Cerebral cortex (tissue), 2 donors: Measurements from ENCODE around the gene SEMA3B.

- PRO-cap, 2 experiments = no peak in any of the 2 experiments
Measured at GRCh38 chr3:49465456-49466214, 4.4 kb upstream of the DAG1 start.

DNA sequence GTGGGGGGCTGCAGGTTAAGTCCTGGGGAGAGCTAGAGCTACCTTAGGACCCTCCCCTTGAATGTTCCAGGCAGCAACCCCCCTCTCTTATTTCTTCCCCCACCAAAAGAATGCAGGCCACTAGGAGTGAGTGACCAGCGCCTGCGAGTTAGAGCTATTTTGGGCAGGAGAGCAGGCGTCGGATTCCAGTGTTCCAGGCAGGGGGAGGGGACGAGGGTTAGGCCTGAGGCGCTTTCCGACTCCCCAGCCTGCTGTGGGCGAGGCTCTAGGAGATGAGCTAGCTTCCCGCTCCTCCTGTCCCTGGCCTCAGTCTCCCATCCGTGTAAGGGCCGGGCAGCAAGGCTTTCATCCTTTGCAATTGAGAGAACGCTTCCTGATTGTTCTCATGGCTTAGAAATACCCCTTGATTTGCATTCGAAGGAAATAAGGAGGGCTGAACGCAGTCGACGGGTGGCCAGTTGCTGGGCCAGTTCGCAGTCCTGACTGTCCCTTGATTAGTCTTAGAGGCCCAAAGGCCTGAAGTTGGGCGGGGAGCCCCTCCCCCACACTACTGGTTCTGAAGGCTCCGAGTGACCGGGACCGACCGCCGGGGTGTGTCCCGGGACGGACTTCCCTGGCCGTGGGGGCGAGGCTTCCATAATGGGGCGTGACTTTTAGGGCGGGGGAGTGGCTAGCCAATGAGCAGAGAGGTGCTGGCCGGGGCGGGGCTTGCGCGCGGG lies 522 bp upstream of the DAG1 start:
- PRO-cap, 2 experiments = peak in 1 of 2 experiments; most common plus-strand start position 309 of the sequence (in 1); most common minus-strand start position 199 of the sequence (in 1)

DNA sequence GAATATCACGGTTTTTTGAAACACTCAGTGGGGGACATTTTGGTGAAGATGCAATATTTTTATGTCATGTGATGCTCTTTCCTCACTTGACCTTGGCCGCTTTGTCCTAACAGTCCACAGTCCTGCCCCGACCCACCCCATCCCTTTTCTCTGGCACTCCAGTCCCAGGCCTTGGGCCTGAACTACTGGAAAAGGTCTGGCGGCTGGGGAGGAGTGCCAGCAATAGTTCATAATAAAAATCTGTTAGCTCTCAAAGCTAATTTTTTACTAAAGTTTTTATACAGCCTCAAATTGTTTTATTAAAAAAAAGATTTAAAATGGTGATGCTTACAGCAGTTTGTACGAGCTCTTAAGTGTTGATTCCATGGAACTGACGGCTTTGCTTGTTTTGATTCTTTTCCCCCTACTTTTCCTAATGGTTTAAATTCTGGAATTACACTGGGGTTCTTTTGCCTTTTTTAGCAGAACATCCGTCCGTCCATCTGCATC lies 20.0 kb upstream of the BSN start:
- PRO-cap, 2 experiments = no peak in any of the 2 experiments

DNA sequence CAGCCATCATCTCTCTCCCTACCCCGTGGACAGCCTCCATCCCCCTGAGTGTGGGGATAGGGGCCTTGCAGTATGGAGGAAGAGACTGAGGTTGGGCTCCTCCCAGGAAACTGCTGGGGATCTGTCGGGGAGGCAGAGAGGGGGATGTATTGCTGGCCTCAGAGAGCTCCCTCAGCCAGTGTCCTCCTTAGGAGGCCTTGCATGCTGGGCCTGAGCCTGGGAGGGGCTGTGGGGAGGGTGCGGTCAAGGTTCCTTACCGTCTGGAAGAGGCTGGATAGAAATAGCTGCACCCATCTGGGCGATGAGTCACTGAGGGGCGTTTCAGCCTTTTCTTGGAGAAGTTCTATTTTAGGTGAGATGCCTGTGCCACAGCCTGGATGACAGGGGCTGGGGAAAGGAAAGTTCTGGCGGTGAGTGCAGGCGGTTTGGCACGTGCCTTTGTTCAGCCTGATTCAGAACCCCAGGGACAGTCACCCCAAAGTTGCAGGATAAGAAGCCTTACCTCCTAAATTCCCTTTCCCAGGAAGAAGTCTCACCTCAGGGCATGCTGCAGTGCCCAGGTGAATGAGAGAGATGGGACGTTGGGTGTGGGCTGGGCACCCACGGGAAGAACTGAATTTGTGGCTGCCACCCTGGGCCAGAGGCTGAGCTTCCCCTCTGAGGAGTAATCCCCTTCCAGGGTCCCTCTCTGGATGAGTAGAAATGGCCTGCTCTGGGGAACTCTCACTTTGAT lies 35.7 kb upstream of the APEH start:
- PRO-cap, 2 experiments = no peak in any of the 2 experiments

GRCh38 chr3:49661206-49661989 lies 12.8 kb upstream of the APEH start:
- PRO-cap, 2 experiments = no peak in any of the 2 experiments

- PRO-cap, 2 experiments = no peak in any of the 2 experiments
Measured at GRCh38 chr3:49674509-49674923, 365 bp downstream of the APEH start.

- PRO-cap, 2 experiments = no peak in any of the 2 experiments
Measured at GRCh38 chr3:49675863-49676337, 1.7 kb downstream of the APEH start.

DNA sequence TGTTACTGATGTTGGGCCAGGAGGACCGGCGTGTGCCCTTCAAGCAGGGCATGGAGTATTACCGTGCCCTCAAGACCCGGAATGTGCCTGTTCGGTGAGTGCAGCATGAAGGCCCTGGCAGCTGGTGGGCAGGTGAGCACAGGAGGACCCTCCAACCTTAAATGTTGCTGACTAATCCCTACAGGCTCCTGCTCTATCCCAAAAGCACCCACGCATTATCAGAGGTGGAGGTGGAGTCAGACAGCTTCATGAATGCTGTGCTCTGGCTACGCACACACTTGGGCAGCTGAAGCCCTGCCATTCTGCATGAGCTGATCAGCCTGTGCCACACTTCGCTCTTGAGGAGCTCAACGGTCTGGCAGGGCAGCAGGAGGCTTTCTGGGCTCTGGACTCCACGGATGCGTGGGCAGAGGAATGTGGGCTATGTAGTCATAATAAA lies 6.2 kb downstream of the MST1 start:
- PRO-cap, 2 experiments = no peak in any of the 2 experiments

GRCh38 chr3:49691392-49691741 lies 2.0 kb downstream of the RNF123 start:
- PRO-cap, 2 experiments = no peak in any of the 2 experiments

DNA sequence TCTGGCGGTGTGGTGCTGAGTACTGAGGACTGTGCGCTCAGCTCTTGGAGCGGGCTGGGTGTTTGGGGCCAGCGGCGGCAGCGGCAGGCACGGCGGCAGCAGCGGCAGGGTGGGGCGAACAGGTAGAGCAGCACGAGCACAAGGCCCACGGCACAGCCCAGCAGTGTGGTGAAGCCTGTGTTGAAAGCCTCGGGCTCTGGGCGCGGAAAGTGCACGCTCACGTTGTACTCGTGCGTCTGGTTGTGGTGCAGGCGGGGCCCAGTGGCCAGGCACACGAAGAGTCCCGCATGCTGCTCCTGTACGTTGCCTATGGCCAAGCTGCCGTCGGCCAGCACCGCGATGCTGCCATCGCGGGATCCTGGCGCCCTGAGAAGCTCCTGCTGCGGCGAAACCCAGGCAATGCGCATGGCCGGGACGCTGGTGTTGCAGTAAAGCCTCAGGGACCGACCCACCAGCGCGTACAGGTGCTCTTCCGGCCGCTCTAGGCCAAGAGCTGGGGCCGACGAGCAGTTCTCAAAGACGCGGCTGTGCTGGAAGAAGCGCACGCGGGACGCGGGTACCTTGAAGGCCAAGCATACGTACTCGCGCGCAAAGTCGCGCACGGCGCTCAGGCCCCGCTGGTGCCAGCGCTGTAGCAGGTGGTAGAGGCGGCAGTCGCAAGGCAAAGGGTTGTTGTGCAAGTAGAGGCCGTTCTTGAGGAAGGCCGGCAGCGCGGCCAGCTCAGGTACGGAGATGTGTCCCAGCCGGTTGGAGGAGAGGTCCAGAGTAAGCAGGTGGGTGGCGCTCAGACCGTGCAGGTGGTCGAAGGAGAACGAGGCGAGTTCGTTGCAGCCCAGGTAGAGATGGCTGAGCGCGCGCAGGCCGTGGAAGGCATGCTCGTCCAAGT lies 1.1 kb downstream of the AMIGO3 start:
- PRO-cap, 2 experiments = no peak in any of the 2 experiments

DNA sequence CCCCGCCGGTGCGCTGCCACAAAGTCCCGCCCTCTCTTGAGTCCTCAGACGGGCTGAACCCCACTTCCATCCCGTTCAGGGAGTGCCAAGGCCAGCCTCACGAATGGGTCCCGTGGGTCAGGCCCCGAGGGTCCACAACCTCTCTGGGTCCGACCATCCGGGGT lies 401 bp upstream of the INKA1 start:
- PRO-cap, 2 experiments = no peak in any of the 2 experiments

GRCh38 chr3:49806677-49807119 lies 3.6 kb downstream of the INKA1 start:
- PRO-cap, 2 experiments = no peak in any of the 2 experiments

DNA sequence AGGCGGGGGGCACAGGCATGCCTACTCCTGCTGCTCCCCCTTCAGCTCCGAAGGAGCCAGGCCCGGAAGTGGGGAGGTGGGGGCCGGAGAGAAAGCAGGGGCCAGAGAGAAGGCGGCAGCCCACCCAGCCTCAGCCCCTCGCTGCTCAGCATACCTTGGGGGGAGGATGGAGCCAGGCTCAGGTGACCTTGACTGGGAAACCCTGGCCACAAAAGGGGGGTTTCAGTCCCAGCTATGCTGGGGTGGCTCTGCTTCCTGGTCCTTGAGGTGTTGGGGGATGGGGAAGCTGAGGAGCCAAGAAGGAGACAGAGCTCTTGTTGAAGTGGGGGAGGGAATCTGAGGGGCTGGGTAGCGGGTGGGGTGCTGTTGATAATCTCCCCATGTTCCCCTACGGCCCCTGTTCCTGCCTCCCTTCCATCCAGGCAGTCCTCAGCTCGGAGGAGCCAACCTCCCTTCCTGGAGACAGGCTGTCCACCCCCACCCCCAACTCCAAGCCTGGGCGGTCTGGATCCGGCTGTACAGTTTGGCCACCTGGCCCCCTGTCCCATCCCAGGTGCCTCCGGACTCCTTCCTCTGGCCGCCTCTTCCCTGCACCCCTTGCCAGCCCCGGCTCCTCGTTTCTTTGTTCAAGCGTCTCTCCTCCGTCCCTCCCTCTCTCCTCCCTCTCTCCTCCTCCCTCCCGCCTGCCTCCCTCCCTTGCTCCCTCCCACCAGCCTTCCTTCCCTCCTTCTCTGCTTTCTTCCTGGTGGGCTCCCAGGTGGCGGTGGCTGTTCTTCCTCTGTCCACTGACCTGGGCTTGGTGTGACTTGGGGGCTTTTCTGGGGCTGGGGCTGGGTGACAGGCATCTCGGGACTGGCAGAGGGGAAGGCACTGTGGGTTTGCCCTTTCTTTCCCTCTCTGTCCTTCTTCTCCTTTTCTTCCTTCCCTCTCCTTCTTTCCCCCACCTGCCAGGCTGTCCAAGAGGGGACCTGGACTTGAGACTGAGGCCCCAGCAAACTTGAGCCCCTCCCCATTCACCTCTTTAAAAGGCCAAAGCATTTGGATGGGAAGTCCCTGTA lies 1.9 kb downstream of the SEMA3F start:
- PRO-cap, 2 experiments = peak in 1 of 2 experiments; most common minus-strand start position 598 of the sequence (in 1)

DNA sequence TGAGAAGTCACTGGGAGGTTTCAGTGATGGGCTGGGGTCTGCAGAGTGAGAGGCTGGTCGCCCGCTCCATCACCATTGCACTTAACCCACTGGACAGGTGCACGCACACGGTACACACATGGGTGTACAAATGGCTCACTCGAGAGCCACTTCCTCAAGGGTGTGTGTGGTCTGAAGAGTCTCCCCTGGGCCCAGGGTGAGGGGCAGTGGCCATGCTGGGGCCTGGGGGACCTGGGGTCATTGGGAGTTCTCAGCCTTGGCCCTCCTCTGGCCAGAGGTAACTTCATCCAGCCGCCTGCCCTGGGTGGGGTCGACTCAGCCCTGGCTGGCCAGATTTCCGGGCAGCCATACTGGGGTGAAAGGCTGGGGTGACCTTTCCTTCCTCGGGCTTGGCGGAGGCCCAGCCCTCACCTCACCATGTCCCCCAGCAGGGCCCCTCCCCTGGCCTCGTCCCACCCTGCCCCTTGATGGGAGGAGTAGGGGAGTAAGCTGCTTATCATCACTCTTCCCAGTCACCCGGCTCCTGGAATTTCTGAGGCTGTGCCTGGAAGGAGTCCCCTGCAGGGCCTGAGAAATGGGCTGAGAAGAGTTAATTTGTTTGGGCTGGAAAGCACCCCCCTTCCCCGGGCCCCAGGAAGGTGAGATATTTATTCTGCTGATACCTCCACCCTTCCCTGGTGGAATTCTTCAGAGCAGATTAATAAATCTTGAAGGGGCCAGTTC lies 5.4 kb downstream of the SEMA3F start:
- PRO-cap, 2 experiments = peak in 1 of 2 experiments; most common plus-strand start position 511 of the sequence (in 1)

- PRO-cap, 2 experiments = no peak in any of the 2 experiments
Measured at GRCh38 chr3:50259422-50259715, 9.6 kb upstream of the SEMA3B start.

GRCh38 chr3:50268589-50269422 lies at the start of gene SEMA3B:
TSS of gene SEMA3B (plus strand) at chr3:50269147.
- PRO-cap, 2 experiments = peak in 1 of 2 experiments; most common plus-strand start chr3:50268991 (in 1); most common minus-strand start chr3:50268737 (in 1)

- PRO-cap, 2 experiments = no peak in any of the 2 experiments
Measured at GRCh38 chr3:50269598-50270347, 826 bp downstream of the SEMA3B start.

GRCh38 chr3:50333490-50334263 lies 5.7 kb upstream of the TUSC2 start:
- PRO-cap, 2 experiments = peak in 1 of 2 experiments; most common plus-strand start chr3:50334036 (in 1); most common minus-strand start chr3:50333826 (in 1)

DNA sequence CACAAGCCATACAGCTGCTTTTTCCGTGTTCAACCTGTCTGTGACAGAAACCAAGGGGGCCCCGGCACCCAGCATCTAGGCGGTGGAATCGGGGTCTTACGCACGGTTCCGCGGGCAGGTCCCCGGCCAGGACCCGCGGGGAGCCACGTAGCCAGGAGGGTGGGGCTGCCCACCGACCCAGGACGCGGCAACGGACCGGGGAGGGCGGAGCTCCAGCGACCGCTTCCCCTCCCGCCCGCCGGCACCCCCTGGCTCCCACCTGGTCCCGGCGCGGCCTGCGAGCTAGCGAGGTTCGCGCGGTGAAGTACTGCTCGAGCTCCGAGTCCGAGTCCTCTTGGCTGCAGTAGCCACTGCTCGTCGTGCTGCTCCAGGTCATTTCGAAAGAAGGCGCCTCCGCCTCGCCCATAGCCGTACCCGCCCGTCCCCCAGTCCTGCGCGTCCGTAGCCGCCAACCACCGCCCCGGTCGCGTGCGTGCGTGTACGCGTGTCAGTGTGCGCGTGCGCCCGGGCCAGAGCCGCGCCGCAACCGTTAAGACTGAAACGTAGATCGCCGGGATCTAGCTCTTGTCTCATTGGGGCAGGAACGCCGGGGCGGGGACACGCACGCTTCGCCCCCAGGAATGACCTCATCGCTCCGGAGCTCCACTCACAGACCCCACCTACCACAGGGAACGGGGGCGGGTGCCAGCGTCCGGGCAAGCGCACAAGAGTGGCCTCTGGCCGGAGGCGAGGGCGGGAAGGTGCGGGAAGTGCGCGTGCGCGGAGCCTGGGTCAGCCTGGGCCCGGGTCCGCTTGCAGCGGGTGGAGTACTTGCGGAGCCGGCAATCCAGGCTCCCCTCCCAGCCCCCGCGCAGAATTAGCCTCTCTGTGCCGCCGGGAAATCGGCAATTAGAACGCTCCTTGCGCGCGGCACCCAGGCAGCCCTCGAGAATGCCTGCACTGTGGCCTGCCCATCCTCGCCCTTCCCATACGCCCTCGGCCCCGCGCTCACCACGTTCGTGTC lies 3.4 kb downstream of the RASSF1 start:
- PRO-cap, 2 experiments = peak in 1 of 2 experiments; most common plus-strand start position 572 of the sequence (in 1); most common minus-strand start position 537 of the sequence (in 1)

DNA sequence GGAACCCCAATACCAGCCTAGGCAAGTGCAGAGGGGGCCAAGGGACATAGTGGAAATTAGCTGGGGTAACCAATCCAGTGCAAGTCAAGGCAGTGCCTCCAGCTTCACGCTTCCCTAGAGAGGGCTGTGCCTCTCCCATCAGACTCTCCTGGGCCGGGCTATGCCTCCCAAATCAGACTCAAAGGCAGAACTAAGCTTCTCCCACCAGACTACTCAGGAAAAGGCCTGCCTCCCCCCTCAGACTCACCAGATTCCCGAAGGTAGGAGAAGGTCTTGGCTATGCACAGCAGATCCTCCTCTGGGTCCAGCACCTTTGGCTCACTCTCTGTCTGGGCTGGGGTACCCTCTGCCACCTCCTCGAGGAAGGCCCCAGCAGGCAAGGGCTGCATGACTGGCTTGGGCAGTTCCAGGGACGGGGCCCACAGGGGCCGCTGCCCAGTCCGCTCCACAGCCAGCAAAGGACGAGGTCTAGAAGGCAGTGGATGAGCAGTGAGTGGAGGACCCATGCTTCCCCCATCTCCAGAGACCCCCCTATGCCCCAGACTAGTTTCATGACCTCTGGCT lies 3.4 kb downstream of the CISH start:
- PRO-cap, 2 experiments = no peak in any of the 2 experiments